Prostate gland (tissue), 2 donors: ENCODE measurements around a stretch of chr16.

DNA sequence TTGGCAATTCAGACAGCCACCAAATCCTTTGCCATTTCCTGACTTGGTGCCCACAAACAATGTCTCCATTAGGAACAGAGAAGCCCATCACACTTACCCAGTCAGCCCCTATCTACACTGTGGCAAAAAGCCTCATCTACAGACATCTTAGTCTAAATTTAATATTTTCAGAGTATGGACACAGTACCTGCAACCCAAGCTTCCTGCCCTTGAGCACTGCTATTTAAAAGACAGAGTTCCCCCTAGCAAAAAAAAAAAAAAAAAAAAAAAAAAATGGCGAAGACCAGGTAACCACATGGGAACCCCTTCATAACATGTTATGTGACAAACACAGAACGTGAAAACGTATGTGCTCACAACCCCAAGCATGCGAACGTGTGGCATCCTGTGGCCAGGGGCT, 129.3 kb downstream of the ZNF423 start:
- PRO-cap, result no peak
- RAMPAGE, long total RNA, 2 experiments, result no peak in any of the 2 experiments

DNA sequence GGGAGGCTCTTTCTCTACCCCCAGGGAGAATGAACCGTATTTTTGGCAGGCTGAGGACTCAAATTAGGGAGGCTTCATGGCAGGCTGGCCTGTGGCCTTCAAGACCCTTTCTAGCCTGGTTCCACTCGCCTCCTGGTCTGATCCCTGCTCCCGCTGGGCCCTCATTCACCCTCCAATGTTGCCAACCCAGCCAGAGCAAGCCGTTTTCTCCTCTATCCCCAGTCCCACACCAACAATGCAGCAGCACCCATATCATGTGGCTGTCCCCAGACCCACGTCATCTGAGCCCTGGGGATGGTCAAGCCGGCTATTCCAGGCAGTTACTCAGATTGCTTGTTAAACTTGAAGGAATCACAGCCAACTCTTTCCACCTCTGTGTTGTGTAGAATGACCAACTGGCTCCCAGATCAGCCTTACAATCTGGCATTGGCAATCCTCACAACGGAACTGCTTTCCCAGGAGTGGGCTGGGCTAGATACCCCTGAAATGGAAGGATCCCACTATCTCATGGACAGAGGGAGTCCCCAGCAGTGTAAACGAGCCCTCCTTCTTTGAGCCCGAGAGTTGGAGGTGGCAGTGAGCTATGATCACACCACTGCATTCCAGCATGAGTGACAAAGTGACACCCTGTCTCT, 27.0 kb downstream of the ZNF423 start:
- PRO-cap, result no peak
- RAMPAGE, long total RNA, 2 experiments, result no peak in any of the 2 experiments

DNA sequence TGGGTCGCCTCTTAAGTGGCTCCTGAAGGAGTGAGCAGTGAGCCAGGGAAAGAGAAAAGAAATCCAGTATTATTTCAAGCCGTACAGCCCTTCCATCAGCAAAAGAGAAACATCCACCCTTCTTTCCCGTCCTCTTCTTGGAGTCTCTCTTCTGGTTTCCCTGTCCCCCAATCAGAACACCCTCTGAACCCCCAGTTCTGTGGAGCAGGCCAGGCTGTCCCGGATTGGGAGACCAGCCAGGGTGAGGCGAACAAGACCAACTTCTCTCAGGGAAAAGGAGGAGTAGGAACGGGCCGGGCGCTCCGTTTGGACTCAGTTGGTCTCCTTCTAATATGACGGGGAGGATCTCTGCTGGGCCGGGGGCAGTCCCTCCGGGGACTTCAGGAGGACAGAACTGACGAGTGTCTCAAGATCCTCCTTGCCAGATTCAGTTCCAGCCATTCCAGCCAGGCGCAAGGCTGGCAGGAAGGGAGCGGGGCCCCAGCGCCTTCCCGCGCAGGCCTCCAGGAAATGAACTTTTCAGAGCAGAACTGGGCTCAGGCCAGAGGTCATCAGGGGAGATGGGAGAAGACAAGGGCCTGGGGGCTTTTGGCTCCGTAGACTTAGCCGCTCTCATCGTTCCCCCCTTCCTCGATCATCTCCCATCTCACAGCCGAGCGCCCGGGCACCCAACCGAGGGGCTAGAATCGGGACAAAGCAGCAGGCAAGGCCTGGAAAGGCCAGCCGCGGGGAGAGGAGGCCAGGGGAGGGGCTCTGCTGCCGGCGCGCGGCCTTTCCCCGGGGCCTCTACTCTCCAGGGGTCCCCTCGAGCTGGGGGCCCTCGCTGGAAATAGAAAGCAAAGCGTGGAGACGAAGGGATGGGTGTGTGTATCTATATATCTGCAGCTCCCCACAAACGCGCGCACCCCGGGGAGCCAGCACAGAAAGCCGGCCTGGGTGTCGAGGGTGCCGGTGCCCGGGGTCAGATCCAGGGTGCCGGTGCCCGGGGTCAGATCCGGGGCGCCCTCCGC, 1.6 kb downstream of the ZNF423 start:
- PRO-cap, result unidirectional peak, plus-strand start at position 281 of the sequence
- RAMPAGE, long total RNA, 2 experiments, result no peak in any of the 2 experiments

DNA sequence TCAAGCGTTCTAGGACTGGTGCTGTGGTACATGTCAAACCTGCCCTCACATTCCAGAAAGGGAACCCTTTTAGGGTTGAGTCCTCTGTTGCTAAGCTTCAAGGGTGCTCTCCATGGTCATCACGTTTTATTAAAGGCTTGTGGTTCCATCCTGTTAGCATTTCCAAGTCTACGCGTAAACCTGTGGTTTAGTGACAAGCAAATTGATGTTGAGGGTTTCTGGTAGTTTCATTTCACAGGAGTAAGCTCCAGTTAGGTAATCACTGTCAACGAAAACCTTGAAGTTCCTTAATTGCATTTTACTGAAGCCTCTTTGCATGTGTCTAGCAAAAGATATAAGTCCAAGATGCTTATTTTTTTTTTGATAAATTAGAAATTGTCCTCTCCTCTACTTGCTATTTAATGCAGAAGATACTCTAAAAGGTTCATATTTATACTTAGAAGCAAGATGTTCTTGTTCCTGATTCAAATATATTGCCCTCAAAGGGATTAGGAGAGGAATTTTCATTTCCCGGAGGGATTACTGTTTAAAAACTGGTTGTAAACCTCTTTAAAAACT, 2.6 kb downstream of the TENT4B start:
- PRO-cap, result unidirectional peak, minus-strand start at position 131 of the sequence; unidirectional peak, minus-strand start at position 403 of the sequence
- RAMPAGE, long total RNA, 2 experiments, result no peak in any of the 2 experiments

- PRO-cap, result no peak
- RAMPAGE, long total RNA, 2 experiments, result no peak in any of the 2 experiments
These were observed 49.6 kb downstream of the TENT4B start for GRCh38 chr16:50202598-50203232.

- PRO-cap, result no peak
- RAMPAGE, long total RNA, 2 experiments, result no peak in any of the 2 experiments
These were observed 30.8 kb upstream of the ADCY7 start for GRCh38 chr16:50235304-50236156.

- PRO-cap, result no peak
- RAMPAGE, long total RNA, 2 experiments, result no peak in any of the 2 experiments
These were observed 8.0 kb downstream of the BRD7 start for GRCh38 chr16:50360826-50361159.

DNA sequence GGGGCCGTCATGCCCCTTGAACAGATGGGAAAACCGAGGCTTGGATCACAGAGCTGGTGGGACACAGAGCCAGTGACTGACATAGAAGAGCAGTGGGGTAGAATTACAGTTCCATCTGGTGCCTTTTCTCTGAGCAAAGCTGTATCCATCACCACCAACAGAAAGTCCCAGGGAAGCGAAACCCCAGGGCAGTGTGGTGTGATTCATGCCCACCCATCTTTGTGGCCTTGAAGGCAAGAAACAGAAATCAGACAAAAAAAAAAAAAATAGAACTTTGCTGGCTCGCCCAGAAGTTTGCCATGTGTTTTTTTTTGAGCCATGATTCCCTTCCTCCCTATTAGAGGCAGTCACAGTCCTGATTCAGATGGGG, 486 bp upstream of the SNX20 start:
- PRO-cap, result no peak
- RAMPAGE, long total RNA, 2 experiments, result no peak in any of the 2 experiments

- PRO-cap, result no peak
- RAMPAGE, long total RNA, 2 experiments, result no peak in any of the 2 experiments
These were observed 3.9 kb upstream of the SNX20 start for GRCh38 chr16:50684574-50685781.

DNA sequence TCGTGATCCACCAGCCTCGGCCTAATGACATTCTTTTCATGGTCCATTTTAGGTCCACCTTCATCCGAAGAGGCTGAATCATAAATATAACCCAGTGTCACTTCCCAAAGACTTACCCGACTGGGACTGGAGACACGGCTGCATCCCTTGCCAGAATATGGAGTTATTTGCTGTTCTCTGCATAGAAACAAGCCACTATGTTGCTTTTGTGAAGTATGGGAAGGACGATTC, 52.2 kb downstream of the CYLD start:
- PRO-cap, result no peak
- RAMPAGE, long total RNA, 2 experiments, result no peak in any of the 2 experiments

DNA sequence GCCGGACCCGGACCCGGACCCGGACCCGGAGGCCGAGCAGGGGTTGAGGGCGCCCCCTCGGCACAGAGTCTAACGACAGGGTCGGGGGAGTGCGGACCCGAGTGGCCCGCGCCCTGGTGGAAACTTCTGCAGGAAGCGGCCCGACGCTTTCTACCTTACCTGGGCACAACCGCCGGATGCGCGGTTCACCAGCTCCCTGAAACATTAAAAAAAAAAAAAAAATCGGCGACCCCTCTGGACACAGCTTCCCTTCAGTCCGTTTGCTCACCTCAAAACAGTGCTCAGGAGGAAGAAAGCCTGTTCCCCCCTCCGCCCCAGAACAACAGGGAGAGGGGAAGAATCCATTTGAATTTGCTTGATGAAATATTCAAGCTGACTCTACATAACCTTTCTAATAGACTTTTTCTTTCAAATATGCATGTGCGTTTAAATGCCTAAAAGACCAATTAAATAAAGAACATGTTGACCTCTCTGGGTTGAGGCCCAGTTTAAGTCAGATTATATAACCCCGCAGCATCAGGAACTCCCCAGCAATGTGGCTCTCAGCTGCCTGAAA, 16.0 kb downstream of the SALL1 start:
- PRO-cap, result no peak
- RAMPAGE, long total RNA, 2 experiments, result no peak in any of the 2 experiments

DNA sequence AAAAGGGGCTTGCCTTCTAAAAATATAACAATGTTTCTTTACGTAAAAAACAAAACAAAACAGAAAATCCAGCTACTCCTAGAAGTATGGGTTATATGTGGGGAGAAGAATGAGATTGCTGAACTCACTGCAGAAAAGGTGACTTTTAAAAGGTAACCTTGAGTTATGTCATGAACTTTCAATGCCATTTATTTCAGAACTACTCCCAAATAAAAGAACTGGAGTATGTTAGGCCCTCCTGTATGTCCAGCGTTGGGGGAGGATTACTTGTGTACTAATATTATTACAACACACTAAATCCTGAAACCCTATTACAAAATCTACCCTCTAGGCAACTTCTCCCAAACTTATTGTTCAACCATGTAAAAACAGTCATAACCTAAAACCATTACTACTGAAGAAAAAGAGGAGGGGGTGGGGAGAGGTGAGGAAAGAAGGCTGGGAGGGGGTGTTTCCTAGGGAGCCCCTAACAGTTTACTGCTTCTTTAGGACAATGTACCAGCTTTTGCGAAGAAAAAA, 2.5 kb downstream of the SALL1 start:
- PRO-cap, result no peak
- RAMPAGE, long total RNA, 2 experiments, result no peak in any of the 2 experiments

DNA sequence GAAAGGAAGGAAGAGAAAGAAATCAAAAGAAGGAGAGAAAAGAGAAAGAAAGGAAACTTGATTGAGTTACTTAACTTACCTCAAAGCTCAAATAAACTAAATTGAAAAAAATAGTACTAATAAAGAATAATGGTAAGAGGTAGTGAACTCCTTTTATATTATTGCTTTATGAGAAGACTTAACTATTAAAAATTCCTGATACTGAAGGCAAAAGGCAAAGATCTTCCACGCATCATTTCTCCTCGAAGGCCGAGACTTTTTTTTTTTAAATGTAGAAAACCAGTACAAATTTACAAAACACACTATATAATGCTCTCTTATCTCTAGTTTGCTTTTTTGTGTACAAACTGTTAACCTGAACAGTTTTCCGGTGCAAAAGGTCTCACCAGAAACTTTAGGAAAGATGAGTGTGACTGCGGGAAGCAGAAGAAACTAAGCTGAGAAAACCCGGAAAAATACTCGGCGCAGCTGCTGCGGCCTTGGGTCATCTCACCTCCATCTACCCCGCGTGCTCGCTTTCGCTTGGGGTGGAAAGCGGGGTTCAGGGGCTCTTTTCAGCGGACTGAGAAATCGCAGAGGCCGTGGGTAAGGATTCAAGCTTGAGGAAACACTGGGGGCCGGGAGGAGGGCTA, 1.9 kb downstream of the SALL1 start:
- PRO-cap, result no peak
- RAMPAGE, long total RNA, 2 experiments, result no peak in any of the 2 experiments

DNA sequence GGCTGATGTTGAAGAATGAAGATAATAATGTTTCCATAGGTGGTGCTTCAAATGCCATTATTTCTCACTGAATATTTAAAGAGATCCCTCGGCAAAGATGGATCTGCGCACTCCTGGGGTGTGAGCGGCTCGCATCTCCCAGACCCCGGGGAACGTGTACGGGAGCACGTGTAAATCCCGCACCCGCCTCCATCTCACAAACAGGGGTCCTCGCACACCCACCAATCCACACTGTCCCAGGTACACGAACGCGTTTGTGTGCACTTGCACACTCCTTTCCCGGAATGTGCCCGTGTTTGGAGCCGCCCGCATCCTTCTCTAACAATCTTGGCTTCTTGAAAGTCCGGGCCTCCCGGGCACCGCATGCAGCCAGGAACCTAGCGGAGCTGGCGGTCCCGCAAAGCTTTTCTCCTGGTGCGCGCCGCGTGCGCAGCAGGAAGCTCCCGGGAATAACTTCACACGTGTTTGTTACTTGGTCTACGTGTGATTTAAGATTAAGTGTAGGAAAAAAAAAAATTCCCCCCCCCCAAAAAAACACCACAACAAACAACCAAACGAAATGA, 2.5 kb upstream of the SALL1 start:
- PRO-cap, result no peak
- RAMPAGE, long total RNA, 2 experiments, result no peak in any of the 2 experiments

DNA sequence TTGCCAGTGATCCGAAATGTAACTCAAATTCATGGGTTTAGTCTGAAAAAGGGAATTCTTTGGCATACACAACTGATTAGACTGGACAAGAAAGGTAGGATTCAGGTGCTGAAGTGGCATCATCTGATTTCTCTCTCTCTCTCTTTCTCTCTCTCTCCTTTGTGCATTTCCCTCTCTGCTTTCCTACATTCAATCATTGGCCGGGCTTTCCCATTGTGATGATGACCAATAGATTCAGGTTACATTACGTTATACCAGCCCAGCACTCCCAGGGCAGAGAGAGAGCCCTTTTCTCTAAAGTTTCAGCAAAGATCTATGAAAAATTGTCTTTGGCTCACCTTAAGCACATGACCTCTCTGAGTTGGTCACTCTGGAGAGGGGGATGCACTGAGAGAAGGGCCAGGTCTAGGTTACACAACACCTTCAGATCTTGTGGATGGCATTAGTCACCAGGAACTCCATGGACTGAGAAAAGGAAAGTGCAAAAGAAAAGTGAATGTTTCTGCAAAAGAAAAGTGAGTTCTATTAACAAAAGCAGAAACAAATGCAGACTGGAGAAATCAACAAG, 253.2 kb upstream of the SALL1 start:
- PRO-cap, result no peak
- RAMPAGE, long total RNA, 2 experiments, result no peak in any of the 2 experiments

GRCh38 chr16:51431194-51432274, 280.5 kb upstream of the SALL1 start:
- PRO-cap, result no peak
- RAMPAGE, long total RNA, 2 experiments, result no peak in any of the 2 experiments

GRCh38 chr16:51742969-51743372, 591.9 kb upstream of the SALL1 start:
- PRO-cap, result unidirectional peak, plus-strand start at chr16:51743097
- RAMPAGE, long total RNA, 2 experiments, result no peak in any of the 2 experiments

DNA sequence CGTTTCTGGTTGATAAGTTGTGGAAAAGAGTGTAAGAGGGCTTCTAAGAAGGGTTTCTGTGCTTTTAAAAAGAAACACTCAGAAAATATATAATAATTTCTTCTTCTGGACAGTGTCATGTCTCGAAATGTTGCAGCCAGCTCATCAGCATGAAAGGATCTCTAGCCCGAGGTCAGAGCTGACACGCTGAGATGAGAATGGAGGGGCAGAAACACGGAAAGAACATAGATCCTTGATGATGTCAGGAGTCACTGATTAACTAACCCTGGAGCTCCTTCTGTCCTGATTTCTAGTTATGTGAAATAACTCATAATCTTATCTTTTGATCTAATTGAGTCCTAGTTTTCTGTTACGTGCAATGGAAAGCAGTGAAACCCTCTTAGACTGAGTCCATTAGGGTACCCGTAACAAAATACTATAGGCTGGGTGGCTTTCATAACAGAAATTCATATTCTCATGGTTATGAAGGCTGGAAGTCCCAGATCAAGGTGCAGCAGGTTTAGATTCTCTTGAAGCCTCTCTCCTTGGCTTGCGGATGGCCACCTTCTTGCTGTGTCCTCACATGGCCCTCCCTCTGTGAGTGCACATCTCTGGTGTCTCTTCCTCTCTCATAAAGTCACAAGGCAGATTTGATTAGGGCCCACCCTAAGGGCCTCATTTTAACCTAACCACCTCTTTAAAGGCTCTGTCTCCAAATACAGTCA, 10.4 kb upstream of the TOX3 start:
- PRO-cap, result no peak
- RAMPAGE, long total RNA, 2 experiments, result no peak in any of the 2 experiments

DNA sequence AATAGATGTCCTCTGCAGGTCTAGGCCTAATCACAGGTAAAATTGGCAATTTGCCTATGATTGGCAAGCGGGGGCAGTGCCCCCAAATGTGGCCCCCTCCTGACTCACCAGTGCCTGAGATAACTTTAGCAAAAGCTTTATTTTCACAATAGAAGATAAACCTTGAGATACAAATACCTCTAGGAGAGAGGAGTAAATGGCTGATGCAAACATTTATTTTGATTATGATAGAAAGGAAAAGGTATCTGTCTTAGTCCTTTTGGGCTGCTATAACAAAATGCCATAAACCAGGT, 132.9 kb upstream of the TOX3 start:
- PRO-cap, result no peak
- RAMPAGE, long total RNA, 2 experiments, result no peak in any of the 2 experiments

DNA sequence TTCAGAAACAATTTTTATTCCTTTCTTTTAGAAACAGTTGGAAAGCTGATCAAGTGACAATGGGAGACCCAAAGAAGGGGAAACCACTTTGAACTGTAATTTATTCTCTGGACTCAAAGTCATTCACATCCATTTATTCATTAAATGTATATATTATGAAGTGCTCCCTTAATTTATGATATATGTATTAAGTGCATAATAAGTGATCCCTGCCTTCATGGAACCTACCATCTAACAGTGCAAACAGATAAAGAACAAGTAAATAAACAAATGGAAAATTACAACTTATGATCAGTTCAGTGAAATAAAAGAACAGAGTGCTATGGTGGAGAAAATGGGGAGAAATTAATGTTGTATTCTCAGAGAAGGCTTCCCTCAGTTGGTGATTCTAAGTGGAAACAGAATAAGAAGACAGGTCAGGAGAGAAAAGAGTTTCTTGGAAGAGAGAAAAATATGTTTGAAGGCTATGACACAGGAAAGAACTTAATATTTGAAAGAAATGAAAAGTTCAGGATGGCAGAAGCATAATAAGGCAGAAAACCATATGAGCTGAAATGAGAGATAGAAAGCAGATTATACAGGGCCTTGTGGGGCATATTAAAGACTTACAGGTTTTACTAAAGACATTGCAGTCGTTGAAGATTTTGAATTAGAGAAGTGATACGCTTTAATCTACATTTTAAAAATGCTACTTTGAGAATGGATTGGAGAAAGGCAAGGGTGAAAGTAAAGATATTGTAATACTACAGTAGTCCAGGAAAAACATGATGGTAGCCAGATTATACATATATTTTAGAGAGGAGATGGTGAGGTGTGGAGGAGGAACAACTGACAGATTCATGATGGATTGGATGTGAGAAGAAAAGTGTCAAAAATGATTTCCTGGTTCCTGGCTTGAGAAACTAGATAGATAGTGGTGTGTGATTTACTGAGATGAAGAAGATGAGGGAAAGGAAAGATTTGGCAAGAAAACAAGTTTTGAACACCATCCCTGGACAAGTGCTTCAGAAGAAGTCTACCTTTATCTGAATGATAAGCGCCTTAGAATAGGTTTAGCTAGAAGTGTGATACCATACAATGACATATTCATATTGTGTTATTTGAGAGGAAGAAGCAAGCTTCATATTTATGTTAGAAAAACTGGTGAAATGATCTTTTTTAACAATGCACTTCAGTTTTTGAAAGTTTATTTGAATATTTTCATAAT, 80.3 kb downstream of the CHD9 start:
- PRO-cap, result no peak
- RAMPAGE, long total RNA, 2 experiments, result no peak in any of the 2 experiments